Neural progenitor cell (in vitro differentiated cells): ENCODE measurements around a stretch of chr15.

DNA sequence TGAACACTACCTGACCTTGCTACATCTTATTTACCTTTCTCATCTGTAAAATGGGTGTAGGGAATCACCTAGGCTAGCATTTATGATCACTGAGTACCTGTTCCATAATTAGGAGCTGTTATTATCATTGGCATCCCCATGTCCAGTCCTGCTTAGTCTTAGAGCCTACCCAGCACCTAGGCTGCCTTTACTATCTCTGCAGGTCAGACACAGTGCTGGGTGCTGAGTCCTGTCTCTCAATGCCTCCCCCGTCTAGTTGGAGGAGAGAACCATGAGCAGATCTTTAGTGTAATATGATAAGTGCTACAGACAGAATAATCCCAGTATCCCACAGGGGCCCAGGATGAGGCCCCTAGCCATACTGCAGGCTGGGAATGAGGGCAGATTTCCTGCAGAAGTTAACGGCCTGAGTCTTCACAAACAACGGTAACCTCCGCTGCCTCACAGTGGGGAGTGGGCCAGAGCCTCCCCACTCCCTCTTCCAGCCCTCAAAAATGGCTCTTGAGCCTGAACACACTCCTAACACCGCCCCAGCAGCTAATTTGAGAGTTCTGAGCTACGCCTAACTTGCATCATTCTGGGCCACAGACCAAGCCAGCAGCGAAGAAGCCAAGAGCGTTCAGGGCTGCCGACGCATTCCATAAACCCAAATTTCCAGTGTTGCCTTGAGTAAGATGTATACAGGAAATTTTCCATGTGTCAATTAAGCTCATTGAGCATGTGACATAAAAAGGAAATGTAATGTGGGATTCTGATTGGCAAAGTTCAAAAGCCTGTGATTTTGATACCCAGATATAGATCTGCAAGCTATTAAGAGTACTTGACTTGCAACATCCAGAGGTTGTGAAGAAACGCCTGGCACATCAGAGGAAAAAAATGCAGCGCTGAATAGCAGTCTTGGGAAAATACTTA is 148.9 kb upstream of the NR2F2 start:
- RAMPAGE, long total RNA: no peak

- RAMPAGE, long total RNA: no peak
Measured at GRCh38 chr15:96244675-96245248, 85.7 kb upstream of the NR2F2 start.

- RAMPAGE, long total RNA: no peak
Measured at GRCh38 chr15:96309203-96309604, 21.3 kb upstream of the NR2F2 start.

GRCh38 chr15:96320989-96321247 is 9.6 kb upstream of the NR2F2 start:
- RAMPAGE, long total RNA: no peak

DNA sequence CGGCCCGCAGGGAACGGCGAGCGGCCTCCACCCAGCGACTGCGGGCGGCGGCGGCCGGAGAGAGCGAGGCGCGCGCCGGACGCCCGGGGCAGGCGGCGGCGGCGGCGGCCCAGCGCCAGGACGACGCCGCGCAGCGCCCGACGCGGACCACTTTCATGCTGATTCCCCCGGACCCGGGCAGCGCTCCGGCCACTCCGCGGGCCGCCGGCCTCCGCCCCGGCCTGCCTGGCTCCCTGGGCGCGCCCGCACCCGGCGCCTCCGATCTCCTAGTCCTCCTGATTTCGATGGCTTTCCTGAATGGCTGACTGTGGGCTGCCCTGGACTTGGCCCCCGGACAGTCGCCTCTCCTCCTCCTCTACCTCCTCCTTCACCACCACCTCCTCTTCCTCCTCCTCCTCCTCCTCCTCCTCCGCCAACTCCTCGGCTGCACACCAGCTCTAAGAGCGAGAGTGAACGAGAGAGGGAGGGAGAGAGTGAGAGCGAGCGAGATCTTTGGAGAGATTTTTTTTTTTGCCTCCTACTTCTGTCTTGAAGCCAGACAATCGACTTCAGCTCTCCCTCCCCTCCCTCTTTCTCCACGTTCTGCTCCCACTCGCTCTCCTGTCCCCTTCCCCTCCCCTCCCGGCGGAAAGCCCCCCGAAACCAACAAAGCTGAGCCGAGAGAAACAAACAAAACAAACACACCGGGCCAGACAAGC is 840 bp downstream of the NR2F2 start:
- RAMPAGE, long total RNA: no peak

- RAMPAGE, long total RNA: no peak
Measured at GRCh38 chr15:96336911-96337795, 6.7 kb downstream of the NR2F2 start.

DNA sequence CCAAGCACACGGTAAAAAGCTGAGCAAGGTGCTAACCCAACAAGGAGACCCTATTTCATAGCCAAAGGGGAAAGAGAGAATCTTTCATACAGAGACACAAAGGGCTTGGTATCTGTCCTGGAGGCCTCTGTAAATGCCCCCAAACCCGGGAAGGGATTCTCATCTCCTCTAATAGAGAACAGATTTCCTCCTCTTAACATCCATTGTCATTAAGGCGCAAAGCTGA is 11.9 kb downstream of the NR2F2 start:
- RAMPAGE, long total RNA: no peak

DNA sequence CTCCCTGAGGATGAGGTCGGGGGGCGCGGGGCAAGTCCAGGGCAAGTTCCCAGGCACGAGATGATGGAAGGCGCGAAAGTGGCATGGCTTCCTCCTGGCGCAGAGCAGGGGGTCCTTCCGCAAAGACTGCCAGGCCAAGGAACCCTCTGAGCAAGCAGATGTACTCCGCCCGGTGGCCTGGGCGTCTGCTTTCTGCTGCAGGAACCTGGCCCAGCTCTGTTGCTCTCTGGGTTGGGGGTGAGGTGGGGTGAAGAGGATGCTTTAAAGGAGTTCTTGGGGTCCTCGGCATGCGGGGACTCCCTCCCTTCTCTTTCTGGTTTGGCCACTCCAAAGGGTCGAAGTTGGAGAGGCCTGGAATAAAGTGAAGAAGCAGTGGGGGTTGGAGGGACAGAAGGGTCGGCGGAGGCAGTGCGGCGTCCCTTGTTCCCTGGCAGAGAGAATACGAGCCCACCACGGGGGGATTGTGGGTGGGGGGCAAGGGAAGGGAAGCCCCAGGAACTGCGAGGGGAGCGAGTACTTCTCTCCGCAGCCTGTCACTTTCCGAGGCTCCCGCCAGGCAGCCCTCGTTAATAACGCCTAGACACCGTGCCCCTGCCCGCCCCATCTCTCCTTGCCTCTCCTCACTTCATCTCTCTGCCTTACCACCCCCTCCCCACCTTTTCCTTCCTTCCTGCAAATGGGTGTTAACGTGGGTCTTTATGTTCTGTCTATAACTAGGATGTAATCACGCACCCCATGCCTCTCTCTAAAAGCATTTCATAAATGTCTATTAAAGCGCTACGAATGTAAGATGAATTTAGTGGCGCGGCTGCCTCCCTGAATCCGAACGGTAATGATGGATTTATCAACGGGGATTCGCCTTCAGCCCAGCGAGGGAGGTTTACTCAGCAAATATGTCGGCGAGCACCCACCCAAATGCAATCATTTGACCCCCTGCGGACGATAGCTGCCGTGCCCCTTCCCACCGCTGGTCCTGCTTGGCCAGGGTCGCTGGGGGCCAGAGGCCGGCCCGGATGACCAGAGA is 13.6 kb downstream of the NR2F2 start:
- RAMPAGE, long total RNA: no peak

DNA sequence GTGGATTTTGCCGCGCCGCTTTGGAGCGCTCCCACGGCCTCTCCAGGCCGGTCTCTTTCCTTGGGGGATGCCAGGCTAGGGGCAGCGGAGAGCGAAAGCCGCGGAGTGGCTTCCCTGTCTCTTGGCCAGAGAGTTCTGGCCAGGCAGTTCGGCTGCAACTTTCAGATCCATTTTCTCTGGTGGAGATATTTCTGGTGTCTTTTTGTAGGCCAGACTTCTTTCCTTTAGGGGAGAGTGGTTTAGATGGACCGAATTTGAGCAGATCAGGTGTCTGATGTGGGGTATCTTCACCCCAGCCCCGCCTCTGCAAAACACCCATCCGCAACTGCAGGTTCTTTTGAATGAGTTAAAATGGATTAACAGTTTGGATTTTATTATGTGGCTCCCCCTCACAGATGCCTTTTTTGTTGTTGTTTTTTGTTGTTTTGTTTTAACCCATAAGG is 15.6 kb downstream of the NR2F2 start:
- RAMPAGE, long total RNA: no peak

DNA sequence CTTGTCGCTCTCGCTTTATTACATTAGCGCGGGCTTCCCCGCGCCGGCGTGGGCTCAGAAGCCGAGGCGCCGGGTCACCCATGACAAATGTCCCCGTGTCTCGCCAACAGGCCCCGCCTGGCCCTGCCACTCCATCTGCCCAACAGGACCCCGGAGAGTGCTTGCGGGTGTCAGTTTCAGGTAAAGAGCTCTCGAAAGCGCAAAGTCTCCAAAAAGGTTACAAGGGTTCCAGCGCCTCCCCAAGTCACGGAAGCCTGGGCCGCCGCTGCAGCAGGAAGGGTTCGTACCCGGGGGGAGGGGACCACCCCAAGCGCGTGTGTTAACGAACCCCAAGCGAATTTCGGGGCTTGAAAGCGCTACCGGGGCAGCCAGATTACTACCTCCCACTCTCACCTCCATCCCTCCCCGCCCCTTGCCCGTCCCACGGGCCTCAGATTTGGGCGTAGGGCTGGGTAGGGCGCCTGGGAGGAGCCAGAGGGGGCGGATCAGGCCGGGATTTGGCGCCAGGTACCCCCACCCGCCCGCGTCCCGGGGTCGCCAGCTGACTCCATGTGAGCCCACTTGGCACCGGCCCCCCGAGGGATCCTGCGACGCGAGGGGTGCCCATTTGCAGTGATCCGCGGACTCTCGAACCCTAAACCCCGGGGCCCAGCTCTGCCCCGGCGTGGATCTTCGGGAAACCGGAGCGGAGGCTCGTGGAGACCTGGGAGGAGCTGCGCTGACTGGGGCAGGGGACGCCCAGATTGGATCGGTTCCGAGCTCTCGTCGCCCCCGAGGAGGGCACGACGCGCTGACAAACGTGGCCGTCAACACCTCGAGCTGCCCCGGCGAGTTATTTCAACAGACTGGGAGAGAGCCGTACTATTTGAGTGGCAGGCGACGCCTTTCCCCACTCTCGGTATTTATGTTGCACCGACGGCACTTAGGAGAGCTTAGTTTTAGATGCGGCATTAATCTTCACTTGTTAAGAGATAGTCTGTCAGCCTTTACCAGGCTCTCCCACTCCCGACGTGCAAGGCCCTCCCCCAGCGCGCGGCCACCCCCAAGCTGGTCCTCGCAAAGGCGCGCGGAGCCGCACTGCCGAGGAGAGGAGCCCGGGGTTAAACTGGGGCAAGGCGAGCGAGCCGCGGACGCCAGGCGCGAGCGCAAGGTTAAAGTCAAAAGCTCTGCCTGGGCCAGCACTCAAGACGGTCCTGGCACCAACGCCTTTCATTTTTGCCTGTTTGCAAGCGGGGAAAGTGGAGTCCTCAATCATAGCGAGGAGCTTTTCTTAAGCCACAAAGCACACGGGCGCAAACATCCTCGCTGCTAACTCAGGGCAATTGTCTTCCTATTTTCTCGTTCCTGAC is 86.1 kb downstream of the NR2F2 start:
- RAMPAGE, long total RNA: no peak

DNA sequence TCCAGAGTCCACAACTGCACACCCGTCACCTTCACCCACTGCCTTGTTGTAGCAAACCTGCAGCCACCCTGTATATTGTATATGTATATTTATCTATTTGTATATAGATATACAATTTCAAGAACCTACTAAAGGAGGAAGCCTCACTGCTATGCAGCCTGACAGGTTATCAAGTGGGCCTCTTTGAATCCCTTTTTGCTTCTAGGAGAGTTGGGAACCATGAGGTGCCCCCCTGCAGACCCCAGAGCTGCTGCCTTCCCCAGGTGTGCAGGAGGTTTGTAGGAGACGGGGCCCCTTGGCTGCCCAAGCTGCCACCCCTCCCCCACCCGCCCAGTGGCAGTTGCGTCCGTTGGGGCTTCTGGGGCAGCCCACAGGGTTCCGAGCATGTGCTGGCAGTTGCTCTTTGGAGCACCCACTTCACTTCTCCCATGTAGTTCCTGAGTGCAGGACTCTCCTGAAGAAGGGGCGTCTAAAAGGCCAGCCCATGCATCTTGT is 452.6 kb downstream of the NR2F2 start:
- RAMPAGE, long total RNA: no peak

GRCh38 chr15:96896952-96897410 is 566.5 kb downstream of the NR2F2 start:
- RAMPAGE, long total RNA: no peak

GRCh38 chr15:97947733-97948338 is 12.7 kb upstream of the ARRDC4 start:
- RAMPAGE, long total RNA: no peak

DNA sequence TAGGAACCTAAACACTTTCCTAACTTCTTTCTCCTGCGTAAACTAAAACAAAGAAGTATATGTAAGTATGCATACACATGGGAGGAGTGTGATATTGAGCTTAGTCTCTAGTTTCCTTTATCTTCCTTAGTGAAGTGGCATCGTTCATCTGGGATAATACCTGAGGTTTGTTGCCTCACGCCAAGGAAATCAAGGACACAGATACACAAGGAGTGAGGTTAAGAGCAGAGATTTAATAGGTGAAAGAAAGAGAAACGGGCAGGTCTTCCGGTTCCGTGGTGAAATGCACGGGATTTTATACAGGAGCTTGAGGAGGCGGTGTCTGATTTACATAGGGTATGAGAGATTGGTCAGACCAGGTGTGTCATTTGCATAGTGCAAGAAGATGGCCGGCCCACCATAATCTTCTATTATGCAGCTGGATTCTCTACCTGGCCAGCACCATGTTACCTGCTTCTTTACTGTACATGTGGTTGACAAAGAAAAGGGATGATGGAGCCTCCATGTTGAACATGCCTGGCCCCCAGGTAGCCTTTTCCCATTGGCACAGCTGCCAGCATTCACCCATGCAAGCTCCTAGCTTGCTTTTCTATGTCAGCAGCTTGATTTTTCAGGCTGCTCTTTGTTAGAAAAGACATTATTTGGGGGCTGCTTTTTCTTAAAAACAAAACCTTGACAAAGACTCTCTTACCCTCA is 17.3 kb downstream of the ARRDC4 start:
- RAMPAGE, long total RNA: no peak

GRCh38 chr15:98525503-98526318 is 122.6 kb upstream of the IGF1R start:
- RAMPAGE, long total RNA: no peak

DNA sequence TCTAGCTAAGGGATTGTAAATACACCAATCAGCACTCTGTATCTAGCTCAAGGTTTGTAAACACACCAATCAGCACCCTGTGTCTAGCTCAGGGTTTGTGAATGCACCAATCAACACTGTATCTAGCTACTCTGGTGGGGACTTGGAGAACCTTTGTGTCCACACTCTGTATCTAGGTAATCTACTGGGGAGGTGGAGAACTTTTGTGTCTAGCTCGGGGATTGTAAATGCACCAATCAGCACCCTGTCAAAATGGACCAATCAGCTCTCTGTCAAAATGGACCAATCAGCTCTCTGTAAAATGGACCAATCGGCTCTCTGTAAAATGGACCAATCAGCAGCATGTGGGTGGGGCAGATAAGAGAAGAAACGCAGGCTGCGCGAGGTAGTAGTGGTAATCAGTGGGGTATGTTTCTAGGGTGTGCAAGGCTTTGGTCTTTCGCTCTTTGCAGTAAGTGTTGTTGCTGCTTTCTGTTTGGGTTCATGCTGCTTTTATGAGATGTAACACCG is 98.1 kb upstream of the IGF1R start:
- RAMPAGE, long total RNA: no peak

DNA sequence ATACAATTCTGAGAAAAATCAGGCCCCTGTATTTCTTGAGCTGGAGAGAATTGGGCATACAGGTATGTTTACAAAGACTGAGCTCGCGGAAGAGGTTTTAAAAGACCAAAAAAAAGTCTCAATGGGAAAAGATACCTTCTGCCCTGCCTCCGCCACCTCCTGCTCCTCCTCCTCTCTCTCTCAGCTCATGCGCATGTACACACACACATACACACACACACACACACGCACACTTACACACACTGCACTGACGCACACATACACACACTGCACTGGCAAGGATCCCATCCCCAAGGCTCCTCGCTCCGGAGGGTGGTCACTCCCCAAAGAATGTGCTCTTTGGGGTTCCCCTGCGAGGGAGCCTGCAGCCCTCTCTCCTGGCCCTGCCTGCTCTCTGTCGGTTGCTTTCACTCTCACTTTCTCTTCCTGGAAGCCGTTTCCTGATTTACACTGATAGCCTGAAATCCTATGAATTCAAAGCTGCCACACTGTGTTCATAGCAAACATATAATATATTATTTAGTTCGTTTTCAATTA is 48.0 kb upstream of the IGF1R start:
- RAMPAGE, long total RNA: no peak

GRCh38 chr15:98660237-98660764 is 12.0 kb downstream of the IGF1R start:
- RAMPAGE, long total RNA: no peak

DNA sequence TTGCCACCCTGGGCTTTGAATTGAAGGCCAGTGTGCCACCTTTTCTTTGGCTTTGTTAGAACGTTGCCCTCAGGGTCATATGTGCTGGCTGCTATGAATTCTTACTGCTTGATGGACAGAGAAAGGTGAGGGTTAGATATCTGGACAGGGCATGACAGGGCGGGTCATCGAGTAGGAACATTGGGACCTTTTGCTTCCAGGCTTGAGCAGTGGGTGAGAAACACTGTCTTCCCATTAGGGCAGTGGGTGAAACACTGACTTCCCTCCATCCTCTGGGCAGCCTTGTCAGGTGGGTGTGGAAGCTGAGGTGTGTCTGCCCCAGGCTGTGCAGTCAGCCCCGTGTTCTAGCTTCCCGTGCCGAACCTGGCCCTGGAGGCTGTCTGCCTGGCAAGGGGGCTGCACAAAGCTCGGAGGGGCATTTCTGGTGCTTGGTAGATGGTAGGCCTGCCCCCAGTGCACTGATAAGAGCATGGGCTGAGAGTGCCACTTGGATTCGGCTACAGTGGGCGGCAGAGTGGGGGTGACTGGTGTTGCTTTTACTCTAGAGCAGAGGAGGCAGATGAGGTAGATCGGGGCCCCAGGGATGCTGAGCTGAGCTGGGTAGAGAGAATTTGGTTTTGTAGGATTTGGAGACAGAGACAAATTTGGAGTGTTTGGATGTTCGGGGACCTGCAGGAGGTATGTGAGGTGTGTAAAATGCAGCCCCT is 21.2 kb downstream of the IGF1R start:
- RAMPAGE, long total RNA: no peak

GRCh38 chr15:98671149-98672032 is 23.1 kb downstream of the IGF1R start:
- RAMPAGE, long total RNA: no peak